K562 (cell line): ENCODE measurements around a stretch of chr4.

- RAMPAGE, long total RNA = no peak
- RRBS = no CpG with 5 or more reads among the region's 15 CpGs
PRO-cap:
- standard = bidirectional peak, plus-strand start at chr4:10458390, minus-strand start at chr4:10458238
- CoPRO, capped RNA only, 2 experiments = no peak in any of the 2 experiments
- CoPRO, capped and uncapped RNA, 2 experiments = no peak in any of the 2 experiments
- CoPRO, uncapped RNA only, 2 experiments = no peak in any of the 2 experiments
CAGE:
- cytosol, long polyA plus RNA = start-site peak on the minus strand at chr4:10458287-10458338, 19 and 26 reads in 2 replicates
- long polyA plus RNA = no peak
- nucleolus, long total RNA = no peak
- nucleus, long polyA plus RNA = no peak
Measured at GRCh38 chr4:10458114-10458565, 914 bp upstream of the ZNF518B start.

GRCh38 chr4:10461185-10461866 is 4.1 kb upstream of the ZNF518B start:
- RAMPAGE, long total RNA = start-site peak on the minus strand at chr4:10461290-10461367, 366 and 322 reads in 2 replicates
- RRBS = 53% methylated on average over 10 of the region's 70 CpGs
PRO-cap:
- standard = unidirectional peak, minus-strand start at chr4:10461356
- CoPRO, capped RNA only, 2 experiments = peak in 2 of 2 experiments; most common plus-strand start chr4:10461372 (in 1); most common minus-strand start chr4:10461356 (in 2)
- CoPRO, capped and uncapped RNA, 2 experiments = peak in 2 of 2 experiments; most common plus-strand start chr4:10461401 (in 1); most common minus-strand start chr4:10461356 (in 2)
- CoPRO, uncapped RNA only, 2 experiments = no peak in any of the 2 experiments
CAGE:
- cytosol, long polyA plus RNA = start-site peak on the minus strand at chr4:10461290-10461343, 29 and 65 reads in 2 replicates
- long polyA plus RNA = start-site peak on the minus strand at chr4:10461293-10461341, 24 and 65 reads in 2 replicates
- nucleolus, long total RNA = no peak
- nucleus, long polyA plus RNA = start-site peak on the minus strand at chr4:10461290-10461344, 23 and 97 reads in 2 replicates

GRCh38 chr4:11496346-11496966 is 67.8 kb upstream of the HS3ST1 start:
- RAMPAGE, long total RNA = no peak
- RRBS = no CpG with 5 or more reads among the region's 7 CpGs
PRO-cap:
- standard = no peak
- CoPRO, capped RNA only, 2 experiments = no peak in any of the 2 experiments
- CoPRO, capped and uncapped RNA, 2 experiments = no peak in any of the 2 experiments
- CoPRO, uncapped RNA only, 2 experiments = no peak in any of the 2 experiments
CAGE:
- cytosol, long polyA plus RNA = no peak
- long polyA plus RNA = no peak
- nucleolus, long total RNA = no peak
- nucleus, long polyA plus RNA = no peak

- RAMPAGE, long total RNA = no peak
- RRBS = no CpG with 5 or more reads among the region's 2 CpGs
PRO-cap:
- standard = no peak
- CoPRO, capped RNA only, 2 experiments = no peak in any of the 2 experiments
- CoPRO, capped and uncapped RNA, 2 experiments = no peak in any of the 2 experiments
- CoPRO, uncapped RNA only, 2 experiments = no peak in any of the 2 experiments
CAGE:
- cytosol, long polyA plus RNA = no peak
- long polyA plus RNA = no peak
- nucleolus, long total RNA = no peak
- nucleus, long polyA plus RNA = no peak
Measured at GRCh38 chr4:11541314-11541533, 112.5 kb upstream of the HS3ST1 start.

DNA sequence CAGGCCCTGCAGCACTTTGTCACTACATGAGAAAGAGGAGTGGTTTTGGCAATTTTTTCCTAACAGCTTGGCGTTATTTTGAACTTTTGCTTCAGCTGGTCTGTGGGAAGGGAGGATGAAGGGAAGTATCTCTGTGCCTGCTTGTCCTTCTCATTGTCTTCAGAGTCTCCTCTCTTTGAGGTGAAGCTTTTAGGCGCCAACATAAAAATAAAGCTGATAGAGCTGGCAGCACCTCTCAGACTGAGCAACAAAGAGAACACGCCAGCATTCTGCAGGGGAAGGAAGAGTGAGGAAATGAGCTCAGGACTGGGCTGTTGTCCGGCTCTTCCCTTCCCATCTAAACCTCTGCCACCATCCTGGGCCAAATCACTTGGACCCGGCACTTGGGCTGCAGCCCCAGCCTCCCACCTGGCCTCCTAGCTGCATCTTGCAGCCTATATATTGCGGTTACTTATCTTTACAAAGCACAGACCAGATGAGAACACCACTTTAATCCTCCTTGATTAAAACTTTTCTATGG is 476.3 kb upstream of the HS3ST1 start:
- RAMPAGE, long total RNA = no peak
- RRBS = no CpG with 5 or more reads among the region's 6 CpGs
PRO-cap:
- standard = no peak
- CoPRO, capped RNA only, 2 experiments = no peak in any of the 2 experiments
- CoPRO, capped and uncapped RNA, 2 experiments = no peak in any of the 2 experiments
- CoPRO, uncapped RNA only, 2 experiments = no peak in any of the 2 experiments
CAGE:
- cytosol, long polyA plus RNA = no peak
- long polyA plus RNA = no peak
- nucleolus, long total RNA = no peak
- nucleus, long polyA plus RNA = no peak

DNA sequence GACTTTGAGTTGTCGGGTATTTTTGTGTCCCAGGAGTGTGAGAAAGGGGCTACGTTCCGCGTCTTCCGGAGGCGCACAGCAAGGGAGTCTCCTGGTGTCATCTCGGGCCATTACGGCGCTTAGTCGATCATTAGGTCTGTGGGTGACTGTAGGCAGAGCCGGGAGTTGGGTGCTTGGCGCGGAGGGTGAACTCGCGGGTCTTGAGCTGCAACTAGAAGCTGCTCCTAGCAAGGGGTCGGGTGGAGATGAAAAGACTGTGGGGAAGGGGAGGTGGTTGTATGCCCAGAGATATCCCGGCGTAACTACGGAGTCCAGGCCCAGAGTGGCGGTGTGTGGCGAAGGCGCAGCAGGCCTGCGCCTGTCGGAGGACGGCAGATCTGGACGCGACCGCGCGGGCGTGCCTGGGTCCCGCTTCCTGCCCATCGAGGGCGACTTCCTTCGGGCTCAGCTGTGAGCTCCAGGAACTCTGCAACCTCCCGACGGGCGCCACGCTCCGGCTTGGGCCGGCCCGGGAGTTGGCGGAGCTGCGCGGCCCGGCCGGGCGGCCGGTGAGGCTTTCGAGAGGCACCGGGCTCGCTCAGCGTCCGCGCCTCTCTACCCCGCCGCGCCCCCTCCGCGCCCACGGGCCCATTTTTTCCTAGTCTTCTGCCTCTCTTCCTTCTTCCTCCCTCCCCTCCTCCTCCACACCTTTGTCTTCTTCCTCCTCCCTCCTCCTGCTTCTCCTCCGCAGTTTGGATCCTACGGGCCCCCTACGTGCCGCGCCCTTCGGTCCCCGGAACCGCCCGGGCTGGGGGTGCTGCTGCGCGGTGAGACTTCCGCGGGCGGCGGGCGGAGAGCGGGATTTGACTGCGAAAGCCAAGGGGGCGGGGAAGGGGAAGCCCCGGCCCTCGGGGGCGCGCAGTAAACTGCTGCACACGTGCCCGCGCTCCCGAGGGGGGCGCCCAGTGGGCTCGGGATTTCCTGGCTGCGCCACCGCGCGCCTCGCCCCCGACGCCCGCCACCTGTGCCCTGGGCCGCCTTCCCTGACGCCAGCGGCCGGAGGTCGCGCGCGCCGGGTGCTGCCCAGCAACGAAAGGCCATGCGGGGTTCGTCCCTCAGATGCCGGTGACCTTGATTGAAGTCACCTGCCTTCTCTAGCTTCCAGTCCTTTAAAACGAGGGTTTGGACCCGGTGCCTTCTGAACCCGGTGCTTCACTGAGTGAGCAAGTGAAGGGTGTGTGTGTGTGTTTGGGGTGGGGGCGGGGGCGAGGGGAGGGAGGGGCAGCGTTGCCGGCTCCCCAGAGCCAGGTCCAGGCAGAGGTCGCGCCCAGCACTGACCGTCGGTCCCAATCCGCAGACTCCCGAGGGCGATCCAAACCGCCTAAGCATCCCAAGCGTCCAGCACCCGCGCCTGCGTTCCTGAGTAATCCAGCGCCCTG is 3.1 kb upstream of the NKX3-2 start:
- RAMPAGE, long total RNA = no peak
- RRBS = 40% methylated on average over 15 of the region's 131 CpGs
PRO-cap:
- standard = no peak
- CoPRO, capped RNA only, 2 experiments = no peak in any of the 2 experiments
- CoPRO, capped and uncapped RNA, 2 experiments = no peak in any of the 2 experiments
- CoPRO, uncapped RNA only, 2 experiments = no peak in any of the 2 experiments
CAGE:
- cytosol, long polyA plus RNA = no peak
- long polyA plus RNA = no peak
- nucleolus, long total RNA = no peak
- nucleus, long polyA plus RNA = no peak

- RAMPAGE, long total RNA = no peak
- RRBS = no CpG with 5 or more reads among the region's 3 CpGs
PRO-cap:
- standard = no peak
- CoPRO, capped RNA only, 2 experiments = no peak in any of the 2 experiments
- CoPRO, capped and uncapped RNA, 2 experiments = no peak in any of the 2 experiments
- CoPRO, uncapped RNA only, 2 experiments = no peak in any of the 2 experiments
CAGE:
- cytosol, long polyA plus RNA = no peak
- long polyA plus RNA = no peak
- nucleolus, long total RNA = no peak
- nucleus, long polyA plus RNA = no peak
Measured at GRCh38 chr4:13608453-13608848, 19.1 kb downstream of the BOD1L1 start.

DNA sequence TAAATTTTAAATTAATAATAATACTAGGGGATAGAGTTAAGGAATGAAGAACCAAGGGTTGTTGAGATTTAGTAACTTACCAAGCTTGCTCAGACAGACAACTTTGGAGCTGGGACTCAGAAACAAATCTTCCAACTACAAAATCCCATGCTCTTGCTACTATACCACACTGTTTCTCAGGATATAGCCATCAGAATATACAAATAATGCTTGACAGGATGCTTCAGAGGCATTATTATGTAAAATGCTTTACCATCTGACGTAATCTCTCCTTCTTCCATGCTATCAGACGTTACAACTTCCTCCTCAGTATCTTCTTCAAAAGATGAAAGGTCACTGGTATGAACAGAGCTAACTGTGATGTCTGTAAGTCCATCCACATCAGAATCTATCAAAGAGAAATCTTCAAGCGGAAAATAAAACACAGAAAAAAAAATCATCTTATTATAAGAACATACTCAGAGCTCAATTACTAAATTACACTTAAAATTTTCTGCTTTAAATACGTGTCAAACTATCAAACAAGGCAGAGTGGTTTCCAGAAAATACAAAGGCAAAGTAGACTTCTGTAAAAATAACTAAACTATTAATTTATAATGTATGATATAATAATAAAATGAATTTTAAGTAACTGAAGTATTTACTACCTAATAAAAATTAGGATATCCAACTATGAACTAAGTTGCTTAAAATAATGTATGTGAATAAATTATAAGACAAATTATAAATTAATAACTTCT is 14.1 kb downstream of the BOD1L1 start:
- RAMPAGE, long total RNA = no peak
- RRBS = no CpG with 5 or more reads among the region's 4 CpGs
PRO-cap:
- standard = no peak
- CoPRO, capped RNA only, 2 experiments = no peak in any of the 2 experiments
- CoPRO, capped and uncapped RNA, 2 experiments = no peak in any of the 2 experiments
- CoPRO, uncapped RNA only, 2 experiments = no peak in any of the 2 experiments
CAGE:
- cytosol, long polyA plus RNA = no peak
- long polyA plus RNA = no peak
- nucleolus, long total RNA = no peak
- nucleus, long polyA plus RNA = no peak

DNA sequence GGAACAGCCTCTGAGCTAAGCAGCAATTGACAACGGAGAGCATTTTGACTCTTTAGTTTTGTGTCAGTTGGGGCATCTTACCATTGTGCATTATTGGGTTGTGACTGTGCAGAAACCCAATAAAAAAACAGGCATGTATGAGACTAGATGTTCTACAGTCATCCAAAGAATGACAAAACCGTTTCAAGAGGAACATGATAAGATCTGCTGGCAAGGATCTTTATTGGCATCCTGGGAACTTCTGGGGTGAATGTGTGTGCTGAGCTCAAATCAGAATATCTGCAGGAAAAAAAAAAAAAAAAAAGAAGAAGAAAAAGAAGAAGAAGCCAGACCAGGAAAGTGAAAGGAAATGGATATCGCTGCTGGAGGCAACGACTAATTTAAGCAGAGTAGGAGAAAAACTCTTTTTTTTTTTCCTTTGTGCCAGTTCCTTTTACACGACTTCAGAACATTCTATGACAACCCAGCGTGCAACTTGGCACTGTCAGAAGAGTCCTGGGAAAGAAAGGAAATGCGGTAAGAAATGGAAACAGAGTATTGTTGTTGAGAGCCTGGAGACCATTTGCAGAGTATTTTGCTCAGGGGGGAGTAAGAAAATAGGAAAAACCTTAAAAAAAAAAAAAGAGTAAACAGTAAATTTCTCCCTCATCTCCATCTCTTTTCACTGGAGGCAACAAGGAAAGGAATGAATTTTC is 484.3 kb upstream of the BOD1L1 start:
- RAMPAGE, long total RNA = no peak
- RRBS = no CpG with 5 or more reads among the region's 7 CpGs
PRO-cap:
- standard = no peak
- CoPRO, capped RNA only, 2 experiments = no peak in any of the 2 experiments
- CoPRO, capped and uncapped RNA, 2 experiments = no peak in any of the 2 experiments
- CoPRO, uncapped RNA only, 2 experiments = no peak in any of the 2 experiments
CAGE:
- cytosol, long polyA plus RNA = no peak
- long polyA plus RNA = no peak
- nucleolus, long total RNA = no peak
- nucleus, long polyA plus RNA = no peak

GRCh38 chr4:14879528-14880342 is 122.5 kb upstream of the CPEB2 start:
- RAMPAGE, long total RNA = no peak
- RRBS = no CpG with 5 or more reads among the region's 9 CpGs
PRO-cap:
- standard = no peak
- CoPRO, capped RNA only, 2 experiments = no peak in any of the 2 experiments
- CoPRO, capped and uncapped RNA, 2 experiments = no peak in any of the 2 experiments
- CoPRO, uncapped RNA only, 2 experiments = no peak in any of the 2 experiments
CAGE:
- cytosol, long polyA plus RNA = no peak
- long polyA plus RNA = no peak
- nucleolus, long total RNA = no peak
- nucleus, long polyA plus RNA = no peak

GRCh38 chr4:15001021-15001900 is 1.0 kb upstream of the CPEB2 start:
- RAMPAGE, long total RNA = no peak
- RRBS = 2% methylated on average over 9 of the region's 37 CpGs
PRO-cap:
- standard = unidirectional peak, plus-strand start at chr4:15001463; bidirectional peak, plus-strand start at chr4:15001795, minus-strand start at chr4:15001733
- CoPRO, capped RNA only, 2 experiments = peak in 1 of 2 experiments; most common plus-strand start chr4:15001467 (in 1); most common minus-strand start chr4:15001190 (in 1)
- CoPRO, capped and uncapped RNA, 2 experiments = no peak in any of the 2 experiments
- CoPRO, uncapped RNA only, 2 experiments = peak in 1 of 2 experiments; most common plus-strand start chr4:15001476 (in 1); most common minus-strand start chr4:15001188 (in 1)
CAGE:
- cytosol, long polyA plus RNA = no peak
- long polyA plus RNA = no peak
- nucleolus, long total RNA = no peak
- nucleus, long polyA plus RNA = no peak

- RAMPAGE, long total RNA = no peak
- RRBS = no CpG with 5 or more reads among the region's 2 CpGs
PRO-cap:
- standard = no peak
- CoPRO, capped RNA only, 2 experiments = no peak in any of the 2 experiments
- CoPRO, capped and uncapped RNA, 2 experiments = no peak in any of the 2 experiments
- CoPRO, uncapped RNA only, 2 experiments = no peak in any of the 2 experiments
CAGE:
- cytosol, long polyA plus RNA = no peak
- long polyA plus RNA = no peak
- nucleolus, long total RNA = no peak
- nucleus, long polyA plus RNA = no peak
Measured at GRCh38 chr4:15303109-15303603, 124.7 kb upstream of the C1QTNF7 start.

DNA sequence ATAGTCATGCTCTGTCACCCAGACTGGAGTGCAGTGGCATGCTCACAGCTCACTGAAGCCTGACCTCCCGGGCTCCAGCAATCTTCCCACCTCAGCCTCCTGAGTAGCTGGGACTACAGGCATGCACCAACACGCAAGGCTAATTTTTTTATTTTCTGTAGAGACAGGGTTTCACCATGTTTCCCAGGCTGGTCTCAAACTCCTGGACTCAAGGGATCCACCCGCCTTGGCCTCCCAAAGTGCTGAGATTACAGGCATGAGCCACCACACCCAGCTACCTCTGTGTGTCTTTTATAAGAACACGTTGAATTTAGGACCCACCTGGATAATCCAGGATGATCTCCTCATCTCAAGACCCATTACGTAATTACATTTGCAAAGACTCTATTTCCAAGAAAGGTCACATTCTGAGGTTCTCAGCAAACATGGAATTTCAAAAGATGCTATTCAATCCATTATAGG is 105.4 kb upstream of the C1QTNF7 start:
- RAMPAGE, long total RNA = no peak
- RRBS = no CpG with 5 or more reads among the region's 5 CpGs
PRO-cap:
- standard = no peak
- CoPRO, capped RNA only, 2 experiments = no peak in any of the 2 experiments
- CoPRO, capped and uncapped RNA, 2 experiments = no peak in any of the 2 experiments
- CoPRO, uncapped RNA only, 2 experiments = no peak in any of the 2 experiments
CAGE:
- cytosol, long polyA plus RNA = no peak
- long polyA plus RNA = no peak
- nucleolus, long total RNA = no peak
- nucleus, long polyA plus RNA = no peak

GRCh38 chr4:15362646-15363362 is 65.0 kb upstream of the C1QTNF7 start:
- RAMPAGE, long total RNA = no peak
- RRBS = no CpG with 5 or more reads among the region's 4 CpGs
PRO-cap:
- standard = no peak
- CoPRO, capped RNA only, 2 experiments = no peak in any of the 2 experiments
- CoPRO, capped and uncapped RNA, 2 experiments = no peak in any of the 2 experiments
- CoPRO, uncapped RNA only, 2 experiments = no peak in any of the 2 experiments
CAGE:
- cytosol, long polyA plus RNA = no peak
- long polyA plus RNA = no peak
- nucleolus, long total RNA = no peak
- nucleus, long polyA plus RNA = no peak

DNA sequence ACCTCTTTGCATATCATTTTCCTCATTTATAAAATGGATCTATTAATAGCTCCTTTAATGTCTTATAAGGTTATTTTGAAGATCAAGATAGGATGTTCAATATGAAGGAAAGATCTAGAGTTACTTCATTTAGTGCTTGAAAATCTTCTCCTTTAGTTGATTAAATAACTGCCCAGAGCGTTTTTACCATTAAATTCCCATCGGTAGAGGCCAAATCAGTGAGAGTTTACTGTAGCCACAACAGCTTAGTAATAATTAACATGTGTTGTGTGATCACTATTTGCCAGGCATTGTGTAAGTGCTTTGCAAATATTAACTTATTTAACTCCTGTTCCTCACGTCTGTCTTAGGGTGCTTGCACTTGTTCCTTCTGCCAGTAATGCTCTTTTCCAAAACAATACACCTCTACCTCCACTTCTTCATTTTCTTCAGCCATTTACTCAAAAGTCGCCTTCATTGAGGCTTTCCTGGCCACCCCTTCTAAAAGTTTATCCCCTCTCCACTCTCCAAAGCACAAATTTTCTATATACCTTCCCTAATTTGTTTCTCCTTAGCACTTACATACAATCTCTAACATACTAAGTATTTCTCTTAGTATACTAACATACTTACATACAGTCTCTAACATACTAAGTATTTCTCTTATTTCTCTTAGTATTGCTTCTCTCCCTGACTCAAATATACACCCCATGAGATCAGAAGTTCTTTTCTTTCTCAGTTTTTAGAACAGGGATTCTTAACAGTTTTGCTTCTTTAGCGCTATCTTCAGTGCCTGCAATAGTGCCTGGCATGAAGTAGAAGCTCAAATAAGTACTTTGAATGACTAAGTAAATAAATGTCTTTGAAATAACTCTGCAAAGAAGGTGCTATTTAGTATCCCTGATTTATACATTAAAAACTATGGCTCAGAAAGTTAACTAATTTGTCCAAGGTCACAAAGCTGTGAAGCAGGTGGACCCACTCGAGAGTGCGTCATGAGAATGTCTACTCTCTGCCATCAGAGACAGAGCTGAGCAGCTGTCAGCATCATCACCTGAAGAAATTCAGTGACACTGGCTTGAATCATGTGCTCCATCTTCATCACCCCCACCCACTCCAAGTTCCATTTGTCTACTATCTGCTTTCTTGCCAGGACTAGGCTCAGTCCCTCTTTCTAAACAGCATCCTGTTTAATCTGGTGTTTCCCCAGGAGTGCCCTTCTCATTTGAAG is 82.7 kb downstream of the CC2D2A start:
- RAMPAGE, long total RNA = no peak
- RRBS = no CpG with 5 or more reads among the region's 7 CpGs
PRO-cap:
- standard = no peak
- CoPRO, capped RNA only, 2 experiments = no peak in any of the 2 experiments
- CoPRO, capped and uncapped RNA, 2 experiments = no peak in any of the 2 experiments
- CoPRO, uncapped RNA only, 2 experiments = no peak in any of the 2 experiments
CAGE:
- cytosol, long polyA plus RNA = no peak
- long polyA plus RNA = no peak
- nucleolus, long total RNA = no peak
- nucleus, long polyA plus RNA = no peak

DNA sequence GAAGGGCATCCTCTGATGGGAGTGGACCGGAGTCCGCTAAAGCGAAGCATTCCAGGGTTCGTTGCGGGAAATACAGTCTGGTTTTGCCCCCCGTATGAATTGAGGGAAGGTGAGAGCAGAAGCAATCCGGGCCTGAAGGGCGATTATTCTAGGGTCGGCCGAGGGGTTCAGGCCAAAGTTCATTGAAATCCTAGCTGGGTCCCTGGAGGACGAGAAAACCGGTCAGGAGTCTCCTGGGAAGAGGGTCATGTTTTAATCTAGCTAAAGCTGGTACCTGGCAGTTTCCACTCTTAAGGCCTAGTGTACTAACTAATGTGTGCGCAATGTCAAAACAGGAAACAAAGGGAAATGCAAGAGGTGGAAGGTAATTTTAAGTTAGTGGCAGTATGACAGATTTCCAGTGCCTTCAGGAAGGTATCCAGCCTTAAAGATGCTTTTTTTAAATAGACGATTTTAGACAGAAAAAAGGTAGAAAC is 324 bp downstream of the FAM200B start:
- RAMPAGE, long total RNA = no peak
- RRBS = 2% methylated on average over 10 of the region's 14 CpGs
PRO-cap:
- standard = no peak
- CoPRO, capped RNA only, 2 experiments = no peak in any of the 2 experiments
- CoPRO, capped and uncapped RNA, 2 experiments = no peak in any of the 2 experiments
- CoPRO, uncapped RNA only, 2 experiments = no peak in any of the 2 experiments
CAGE:
- cytosol, long polyA plus RNA = no peak
- long polyA plus RNA = no peak
- nucleolus, long total RNA = no peak
- nucleus, long polyA plus RNA = no peak

GRCh38 chr4:15778717-15779362 is 712 bp downstream of the CD38 start:
- RAMPAGE, long total RNA = no peak
- RRBS = 7% methylated on average over 10 of the region's 48 CpGs
PRO-cap:
- standard = no peak
- CoPRO, capped RNA only, 2 experiments = no peak in any of the 2 experiments
- CoPRO, capped and uncapped RNA, 2 experiments = no peak in any of the 2 experiments
- CoPRO, uncapped RNA only, 2 experiments = no peak in any of the 2 experiments
CAGE:
- cytosol, long polyA plus RNA = no peak
- long polyA plus RNA = no peak
- nucleolus, long total RNA = no peak
- nucleus, long polyA plus RNA = no peak

DNA sequence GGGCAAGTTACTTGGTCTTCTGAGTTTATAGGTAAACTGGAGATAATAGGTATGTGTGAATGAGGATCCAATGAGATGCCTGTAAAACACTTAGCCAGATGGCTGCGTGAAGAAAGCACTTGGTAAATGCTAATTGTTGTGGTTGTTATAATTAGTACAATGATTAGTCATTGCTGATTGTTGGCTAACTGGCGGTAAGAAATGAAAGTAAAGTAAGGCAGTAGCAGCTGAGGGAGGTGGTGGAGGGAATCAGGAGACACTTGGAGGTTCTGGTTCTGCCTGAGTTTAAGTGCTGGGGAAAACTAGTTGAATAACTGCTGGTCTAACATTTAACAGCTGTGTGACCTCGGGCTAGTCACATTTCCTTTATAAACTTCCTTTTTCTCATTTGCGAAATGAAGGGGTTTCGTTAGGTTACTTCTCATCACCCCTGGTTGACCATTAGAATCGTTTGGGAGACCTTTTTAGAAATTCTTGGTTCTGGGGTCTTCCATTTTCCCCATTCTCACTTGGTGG is 31.0 kb downstream of the CD38 start:
- RAMPAGE, long total RNA = no peak
- RRBS = no CpG with 5 or more reads among the region's 6 CpGs
PRO-cap:
- standard = no peak
- CoPRO, capped RNA only, 2 experiments = no peak in any of the 2 experiments
- CoPRO, capped and uncapped RNA, 2 experiments = no peak in any of the 2 experiments
- CoPRO, uncapped RNA only, 2 experiments = no peak in any of the 2 experiments
CAGE:
- cytosol, long polyA plus RNA = no peak
- long polyA plus RNA = no peak
- nucleolus, long total RNA = no peak
- nucleus, long polyA plus RNA = no peak